Lung (tissue), 4 donors: ENCODE measurements around a stretch of chr19.

DNA sequence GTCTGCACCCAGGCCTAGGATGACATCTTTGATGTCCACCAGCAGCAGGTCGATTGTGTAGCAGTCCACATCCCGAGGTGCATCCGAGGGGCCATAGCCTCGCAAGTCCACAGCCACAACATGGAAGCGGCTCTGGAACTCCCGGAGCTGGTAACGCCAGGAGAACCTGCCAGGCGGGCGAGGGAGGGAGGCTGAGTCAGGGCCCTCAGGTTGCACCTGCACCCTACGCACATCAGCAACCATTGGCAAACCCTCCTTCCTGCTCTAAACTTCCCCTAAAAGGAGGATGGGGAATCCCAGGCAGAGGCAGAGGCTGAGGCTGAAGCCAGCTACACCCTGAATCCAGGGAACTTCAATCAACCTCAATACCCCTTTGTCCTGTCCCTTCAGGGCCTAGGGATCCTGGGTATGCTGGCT is 1.0 kb downstream of the EPHX3 start:
- PRO-cap, result no peak
- RAMPAGE, long total RNA, result no peak
- RRBS, result no CpG with 5 or more reads among the region's 10 CpGs

DNA sequence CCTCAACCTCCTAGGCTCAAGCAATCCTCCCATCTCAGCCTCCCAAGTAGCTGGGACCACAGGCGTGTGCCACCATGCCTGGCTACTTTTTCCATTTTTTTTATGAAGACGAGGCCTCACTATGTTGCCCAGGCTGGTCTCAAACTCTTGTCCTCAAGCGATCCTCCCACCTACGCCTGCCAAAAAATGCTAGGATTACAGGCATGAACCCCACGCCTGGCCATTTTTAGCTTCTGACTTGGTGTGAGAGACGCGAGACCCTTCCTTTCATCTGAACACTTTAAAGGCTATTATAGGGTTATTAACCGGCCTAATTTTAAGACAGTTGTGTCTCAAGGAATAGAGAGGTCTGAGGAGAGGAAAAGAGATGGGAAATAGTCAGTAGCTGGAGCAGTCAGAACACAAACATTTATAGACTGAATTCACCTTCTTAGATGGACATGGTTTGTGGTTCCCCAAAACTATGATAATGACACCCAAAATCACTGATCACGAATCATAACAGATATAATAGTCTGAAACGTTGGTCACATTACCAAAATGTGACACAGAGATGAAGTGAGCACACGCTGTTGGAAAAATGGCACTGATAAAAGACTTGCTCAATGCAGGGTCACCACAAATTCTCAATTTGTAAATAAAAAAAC is 25.9 kb downstream of the BRD4 start:
- PRO-cap, result no peak
- RAMPAGE, long total RNA, result no peak
- RRBS, result no CpG with 5 or more reads among the region's 11 CpGs

- PRO-cap, result no peak
- RAMPAGE, long total RNA, result no peak
- RRBS, result no CpG with 5 or more reads among the region's 6 CpGs
These were observed 15.5 kb downstream of the BRD4 start for GRCh38 chr19:15316650-15317429.

- PRO-cap, result no peak
- RAMPAGE, long total RNA, result no peak
- RRBS, result no CpG with 5 or more reads among the region's 2 CpGs
These were observed 14.5 kb downstream of the BRD4 start for GRCh38 chr19:15317838-15318168.

DNA sequence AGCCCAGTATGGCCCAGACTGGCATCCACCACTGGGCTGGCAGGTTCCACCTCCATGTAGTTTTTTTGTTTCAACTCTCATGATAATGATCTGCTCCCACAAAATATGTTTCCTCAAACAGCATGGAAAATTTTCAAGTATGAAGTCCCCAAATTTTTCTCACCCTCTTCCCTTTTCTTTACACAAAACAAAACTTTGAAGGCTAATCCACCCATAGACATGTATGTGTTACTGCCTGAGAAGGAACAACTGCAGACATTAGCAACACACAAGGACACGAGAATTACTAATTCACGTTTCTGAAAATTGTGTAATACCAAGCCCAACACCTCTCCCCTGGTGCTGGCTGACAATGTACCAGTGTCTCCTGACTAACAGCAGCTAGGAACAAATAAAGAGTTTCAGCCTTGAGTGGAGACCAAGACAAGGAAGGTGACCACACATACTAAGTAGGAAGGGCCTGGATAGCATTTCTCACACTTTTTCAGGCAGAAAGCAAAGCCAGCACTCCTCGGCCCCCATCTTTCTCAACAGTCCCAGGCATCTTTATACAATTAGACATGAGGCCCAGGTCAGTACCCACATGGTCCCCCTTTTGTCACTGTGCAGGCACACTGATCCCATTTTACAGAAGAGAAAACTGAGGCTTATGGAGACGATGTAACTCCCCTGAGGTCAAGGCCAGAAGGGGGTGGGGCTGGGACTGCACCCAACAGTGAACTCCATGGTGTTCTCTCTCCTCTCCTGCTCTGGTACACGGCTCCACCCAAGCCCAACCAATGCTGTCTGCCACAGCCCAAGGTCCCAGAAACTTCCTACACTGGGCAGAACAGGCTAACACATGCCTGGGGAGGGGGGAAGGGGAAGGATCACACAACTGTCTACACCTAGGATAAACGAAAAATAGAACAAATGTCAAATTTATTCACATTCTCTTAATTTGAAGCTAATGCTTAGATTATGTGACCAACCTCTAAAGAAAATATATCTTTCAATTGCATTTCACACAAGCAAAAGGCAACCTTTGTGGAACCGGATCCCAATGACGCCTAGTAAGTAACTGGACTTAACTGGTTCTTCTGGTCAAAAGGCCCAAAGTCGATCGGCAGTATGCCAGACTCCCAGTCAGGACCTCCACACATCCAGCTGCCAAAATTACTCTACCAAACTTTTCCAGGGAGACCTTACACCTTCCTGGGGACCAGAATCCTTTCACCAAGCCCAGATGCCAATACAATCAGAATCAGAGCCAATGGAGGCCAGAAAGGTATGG is 8.5 kb downstream of the BRD4 start:
- PRO-cap, result no peak
- RAMPAGE, long total RNA, result no peak
- RRBS, result no CpG with 5 or more reads among the region's 10 CpGs

DNA sequence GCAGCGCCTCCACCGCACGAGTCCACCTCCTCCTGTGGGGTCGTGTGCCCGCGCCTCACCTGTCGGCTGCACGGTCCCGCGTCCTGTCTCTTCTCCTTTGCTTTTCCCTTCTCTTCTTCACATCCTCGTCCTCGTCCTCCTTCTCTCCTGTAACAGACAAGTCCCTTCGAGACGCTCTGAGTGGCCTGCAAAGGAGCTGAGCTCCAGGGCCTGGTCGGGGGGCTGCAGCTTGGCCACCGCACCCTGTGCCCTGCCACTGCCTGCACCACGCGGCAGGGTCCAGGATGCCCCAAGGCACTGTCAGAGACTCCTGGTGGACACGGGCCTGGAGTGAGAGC is 11.4 kb downstream of the AKAP8 start:
- PRO-cap, result no peak
- RAMPAGE, long total RNA, result no peak
- RRBS, result no CpG with 5 or more reads among the region's 19 CpGs

DNA sequence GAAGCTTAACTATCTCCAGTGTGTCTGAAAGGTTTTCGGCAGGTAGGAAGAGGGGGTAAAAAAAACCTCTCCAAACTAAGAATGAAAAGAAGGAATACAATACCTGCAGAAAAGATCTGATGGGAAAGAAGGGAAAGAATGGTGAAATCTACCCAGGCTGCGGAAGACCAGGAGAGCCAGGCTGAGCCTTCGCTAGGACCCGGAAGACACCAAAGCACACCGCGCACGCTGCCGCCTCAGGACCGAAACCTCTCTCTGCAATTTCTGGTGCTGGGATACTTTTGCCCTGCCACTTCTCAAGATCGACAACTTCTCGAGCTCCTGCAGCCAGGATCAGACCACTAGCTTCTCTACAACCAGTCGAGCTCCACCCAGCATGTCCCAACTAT is 1.2 kb downstream of the AKAP8 start:
- PRO-cap, result no peak
- RAMPAGE, long total RNA, result no peak
- RRBS, result no CpG with 5 or more reads among the region's 12 CpGs

DNA sequence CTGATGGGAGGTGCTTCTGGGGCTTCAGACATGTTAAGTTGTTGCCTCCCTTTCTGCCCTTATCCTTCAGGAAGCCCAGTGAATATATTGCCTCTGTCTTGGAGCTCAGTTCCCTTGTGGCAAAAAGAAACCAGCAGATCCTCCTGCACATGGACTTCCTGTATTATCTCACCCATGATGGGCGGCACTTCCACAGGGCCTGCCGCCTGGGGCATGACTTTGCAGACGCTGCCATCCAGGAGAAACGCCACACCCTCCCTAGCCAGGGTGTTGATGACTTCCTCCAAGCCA is 6.0 kb upstream of the CYP4F12 start:
- PRO-cap, result no peak
- RAMPAGE, long total RNA, result no peak
- RRBS, result no CpG with 5 or more reads among the region's 4 CpGs

GRCh38 chr19:16014765-16015826 is 61.2 kb upstream of the TPM4 start:
- PRO-cap, result no peak
- RAMPAGE, long total RNA, result no peak
- RRBS, result no CpG with 5 or more reads among the region's 21 CpGs

- PRO-cap, result bidirectional peak, plus-strand start at chr19:16076468, minus-strand start at chr19:16076211
- RAMPAGE, long total RNA, result no peak
- RRBS, result no CpG with 5 or more reads among the region's 42 CpGs
These were observed 417 bp upstream of the TPM4 start for GRCh38 chr19:16075744-16076412.

GRCh38 chr19:16112460-16113114 is 898 bp downstream of the RAB8A start:
- PRO-cap, result no peak
- RAMPAGE, long total RNA, result no peak
- RRBS, result no CpG with 5 or more reads among the region's 7 CpGs

GRCh38 chr19:16338222-16339567 is 14.1 kb downstream of the KLF2 start:
- PRO-cap, result no peak
- RAMPAGE, long total RNA, result no peak
- RRBS, result no CpG with 5 or more reads among the region's 39 CpGs

DNA sequence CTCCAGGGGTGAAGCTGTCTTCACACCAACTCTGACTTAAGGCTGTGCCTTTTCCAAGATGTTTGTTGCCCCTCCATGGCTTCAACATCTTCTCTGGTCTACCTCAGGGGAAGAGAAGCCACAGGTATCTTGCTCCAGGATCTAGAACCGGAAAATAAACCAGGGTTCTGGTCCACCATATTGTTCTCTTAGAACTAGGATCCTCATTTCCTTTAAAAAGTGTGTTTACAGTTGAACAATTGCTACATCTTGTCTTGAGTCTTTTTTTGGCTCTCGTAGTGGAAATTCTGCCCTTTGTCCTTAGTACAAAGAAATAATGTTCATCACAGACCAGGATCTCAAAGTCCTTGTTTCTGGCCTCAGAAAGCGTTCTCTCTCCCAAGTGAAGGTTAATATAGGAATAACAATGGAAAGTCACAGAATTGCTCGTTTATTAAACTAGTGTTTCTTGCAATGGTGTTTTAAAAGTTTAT is 20.8 kb downstream of the KLF2 start:
- PRO-cap, result no peak
- RAMPAGE, long total RNA, result no peak
- RRBS, result no CpG with 5 or more reads among the region's 4 CpGs

DNA sequence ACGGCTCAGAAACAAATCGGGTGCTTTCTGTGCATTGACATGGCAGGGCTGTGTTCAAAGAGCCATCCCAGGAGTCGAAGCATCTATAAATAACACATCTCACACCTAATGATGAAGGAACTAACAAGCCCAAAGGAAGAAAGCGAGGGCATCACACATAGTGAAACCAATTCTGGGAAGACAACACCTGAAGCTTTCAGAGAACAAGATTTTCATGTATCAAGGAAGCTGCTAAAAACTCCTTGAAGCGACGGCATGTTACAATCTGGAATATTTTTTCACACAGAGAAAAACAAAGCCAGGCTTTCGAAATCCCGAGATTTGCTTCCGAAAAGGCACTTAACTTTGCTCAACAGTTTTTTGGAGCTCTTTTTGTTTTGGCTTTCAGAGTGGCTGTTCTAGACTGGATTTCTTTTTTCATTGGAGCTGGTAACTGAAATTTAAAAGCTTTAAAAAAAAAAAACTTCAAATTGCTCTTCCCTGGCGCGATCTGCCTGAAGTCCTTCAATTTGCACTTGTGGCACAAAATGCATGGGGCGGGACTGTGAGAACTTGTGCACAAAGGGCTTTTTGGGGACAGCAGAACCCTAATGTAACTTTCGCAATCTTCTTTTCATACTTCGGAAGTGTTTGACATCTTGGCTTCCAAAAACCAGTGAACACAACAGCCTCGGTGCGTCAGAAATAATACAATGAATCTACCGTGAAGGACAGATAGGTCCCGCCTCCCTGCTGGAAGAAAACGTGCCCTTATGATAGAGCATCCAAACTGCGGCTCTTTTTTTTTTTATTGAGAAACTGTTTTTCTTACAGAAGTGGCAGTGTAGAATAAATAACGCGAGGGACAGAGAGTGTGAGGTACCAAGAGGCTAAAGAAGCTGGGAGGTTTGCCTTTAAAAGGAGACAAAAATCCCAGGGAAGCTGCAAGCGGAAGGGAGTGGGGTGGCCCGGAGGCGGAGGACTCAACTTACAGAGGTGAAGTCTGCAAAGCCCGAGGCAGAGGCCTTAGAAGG is 36.5 kb downstream of the KLF2 start:
- PRO-cap, result no peak
- RAMPAGE, long total RNA, result no peak
- RRBS, result no CpG with 5 or more reads among the region's 26 CpGs

- PRO-cap, result no peak
- RAMPAGE, long total RNA, result no peak
- RRBS, result no CpG with 5 or more reads among the region's 6 CpGs
These were observed 73.0 kb downstream of the EPS15L1 start for GRCh38 chr19:16398728-16399193.

- PRO-cap, result no peak
- RAMPAGE, long total RNA, result no peak
- RRBS, result 41% methylated on average over 2 of the region's 8 CpGs
These were observed 22.3 kb downstream of the EPS15L1 start for GRCh38 chr19:16449346-16450047.

DNA sequence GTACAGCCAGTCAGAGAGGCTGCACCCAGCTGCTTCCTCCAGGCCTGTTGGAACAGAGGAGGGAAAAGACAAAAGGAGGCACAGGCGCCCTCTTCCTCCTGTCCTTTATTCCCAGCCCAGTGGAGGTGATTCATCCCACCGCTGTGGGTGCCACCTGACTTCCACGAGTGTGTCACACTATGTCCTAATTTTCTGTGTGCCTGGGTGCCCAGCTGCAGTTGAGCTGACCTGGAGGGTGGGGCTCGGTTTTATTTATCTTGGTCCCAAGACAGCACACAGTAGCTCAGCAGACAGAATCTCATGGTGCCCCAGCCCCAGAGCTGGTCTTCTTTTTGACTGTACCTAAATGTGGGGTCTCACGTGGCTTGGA is 9.0 kb downstream of the EPS15L1 start:
- PRO-cap, result no peak
- RAMPAGE, long total RNA, result no peak
- RRBS, result no CpG with 5 or more reads among the region's 5 CpGs

DNA sequence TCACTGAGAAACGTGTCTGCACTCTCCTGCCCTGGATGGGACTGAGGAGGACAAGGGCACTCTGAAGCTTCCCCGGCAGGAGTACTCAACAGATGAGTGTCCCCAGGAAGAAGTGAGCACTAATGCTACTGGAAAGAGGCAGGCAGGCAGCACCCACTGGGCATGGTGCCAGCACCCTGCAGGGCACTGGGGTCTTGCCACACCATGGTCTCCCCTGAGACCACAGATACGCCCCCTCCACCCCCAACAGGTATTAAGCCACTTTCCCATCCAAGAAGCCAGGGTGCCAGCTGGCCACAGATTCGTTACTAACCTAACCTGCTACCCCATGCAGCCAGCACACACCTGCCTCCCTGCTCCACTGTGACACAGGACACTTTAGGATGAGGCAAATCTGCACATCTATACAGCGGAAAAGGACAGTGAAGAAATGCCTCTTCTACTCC is 17.8 kb upstream of the SLC35E1 start:
- PRO-cap, result no peak
- RAMPAGE, long total RNA, result no peak
- RRBS, result no CpG with 5 or more reads among the region's 5 CpGs

DNA sequence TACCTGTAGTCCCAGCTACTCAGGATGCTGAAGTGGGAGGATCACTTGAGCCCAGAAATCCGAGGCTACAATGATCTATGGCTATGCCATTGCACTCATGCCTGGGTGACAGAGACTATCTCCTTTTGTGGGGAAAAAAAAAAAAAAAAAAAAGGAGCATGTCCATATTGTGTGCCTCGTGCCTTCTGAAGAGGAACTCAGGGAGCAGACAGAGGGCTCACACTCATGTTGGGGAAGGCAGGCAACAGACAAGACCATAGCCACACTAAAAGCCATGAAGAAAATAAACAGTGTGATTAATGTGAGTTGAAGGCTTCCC is 20.8 kb downstream of the MED26 start:
- PRO-cap, result no peak
- RAMPAGE, long total RNA, result no peak
- RRBS, result no CpG with 5 or more reads among the region's 2 CpGs

DNA sequence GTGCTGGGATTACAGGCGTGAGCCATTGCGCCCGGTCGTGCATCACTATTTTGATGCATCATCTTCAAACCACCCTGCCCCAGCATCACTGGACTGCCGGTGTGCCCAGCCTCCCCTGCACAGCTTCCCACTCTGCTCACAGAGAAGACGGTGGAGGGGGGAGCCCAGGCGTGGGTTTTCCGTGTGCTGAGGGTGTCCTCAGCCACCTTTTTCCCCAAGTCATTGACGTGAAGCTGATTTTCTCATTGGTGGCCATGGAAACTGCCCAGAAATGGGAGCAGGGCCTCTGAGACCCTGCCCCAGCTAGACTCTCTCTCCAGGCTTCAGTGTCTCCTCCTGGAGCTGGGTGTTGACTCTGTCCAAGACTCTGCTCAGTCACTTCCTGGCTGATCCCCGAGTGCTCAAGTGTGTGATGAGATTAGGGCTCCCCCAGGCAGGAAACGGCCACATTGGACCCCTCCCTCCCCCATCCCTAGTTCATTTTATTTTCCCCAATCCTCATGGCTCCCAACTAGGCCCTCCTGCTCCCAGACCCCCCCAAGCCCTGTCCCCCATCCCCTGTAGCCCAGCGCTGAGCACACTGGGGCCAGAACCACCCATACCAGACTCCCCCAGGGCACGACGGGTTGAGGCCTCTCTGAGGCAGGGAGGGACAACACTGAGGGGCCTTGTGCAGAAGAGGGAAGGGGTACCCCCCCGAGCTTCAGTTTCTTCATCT is 1.4 kb upstream of the F2RL3 start:
- PRO-cap, result no peak
- RAMPAGE, long total RNA, result no peak
- RRBS, result 56% methylated on average over 3 of the region's 15 CpGs